Skeletal muscle satellite cell (primary cell): ENCODE measurements around the gene ENDOU.

DNA sequence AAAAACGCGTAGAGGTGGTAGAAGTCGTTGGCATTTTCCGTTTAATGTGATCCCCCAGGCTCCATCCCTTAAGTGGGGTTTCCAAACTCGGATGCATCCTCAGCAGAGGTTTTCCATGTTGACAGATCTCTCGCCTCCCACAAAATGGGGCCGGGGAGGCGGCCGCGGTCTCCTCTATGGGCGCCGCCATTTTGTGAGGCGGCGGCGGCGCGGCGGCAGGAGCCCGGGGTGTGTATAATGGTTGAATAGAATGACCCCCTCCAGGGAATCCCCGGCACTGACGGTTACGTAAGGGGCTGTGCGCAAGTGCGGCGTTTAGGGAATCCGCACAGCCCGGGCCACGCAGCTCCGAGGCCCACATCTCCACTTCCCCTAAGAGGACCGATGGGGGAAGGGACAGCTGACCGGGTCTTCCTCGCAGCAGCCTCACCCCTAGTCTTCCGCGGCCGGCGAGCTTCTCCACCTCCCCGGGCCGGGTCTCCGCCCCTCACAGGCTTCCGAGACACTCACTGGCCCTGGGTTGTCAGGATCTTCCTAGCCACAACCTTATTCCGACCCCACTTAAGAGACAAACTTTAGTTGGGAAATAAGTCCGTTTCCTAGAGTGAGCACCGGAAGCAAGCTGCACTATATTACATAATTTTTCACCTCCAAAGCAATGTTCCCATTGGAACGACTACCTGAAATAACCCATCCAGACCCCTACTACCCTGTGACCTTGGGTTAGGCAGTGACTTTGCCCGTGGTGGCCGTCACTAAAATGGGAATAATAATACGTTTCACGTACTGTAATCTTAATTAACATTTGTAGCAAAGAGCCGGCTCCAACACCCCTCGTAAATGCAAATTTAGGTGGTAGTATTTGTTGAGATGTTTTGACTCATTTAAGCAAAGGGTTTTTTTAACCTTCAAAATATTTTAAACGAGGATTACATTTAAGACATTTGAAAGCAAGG is 1.9 kb upstream of the ARID2 start:
- CAGE, long polyA plus RNA, result no peak

DNA sequence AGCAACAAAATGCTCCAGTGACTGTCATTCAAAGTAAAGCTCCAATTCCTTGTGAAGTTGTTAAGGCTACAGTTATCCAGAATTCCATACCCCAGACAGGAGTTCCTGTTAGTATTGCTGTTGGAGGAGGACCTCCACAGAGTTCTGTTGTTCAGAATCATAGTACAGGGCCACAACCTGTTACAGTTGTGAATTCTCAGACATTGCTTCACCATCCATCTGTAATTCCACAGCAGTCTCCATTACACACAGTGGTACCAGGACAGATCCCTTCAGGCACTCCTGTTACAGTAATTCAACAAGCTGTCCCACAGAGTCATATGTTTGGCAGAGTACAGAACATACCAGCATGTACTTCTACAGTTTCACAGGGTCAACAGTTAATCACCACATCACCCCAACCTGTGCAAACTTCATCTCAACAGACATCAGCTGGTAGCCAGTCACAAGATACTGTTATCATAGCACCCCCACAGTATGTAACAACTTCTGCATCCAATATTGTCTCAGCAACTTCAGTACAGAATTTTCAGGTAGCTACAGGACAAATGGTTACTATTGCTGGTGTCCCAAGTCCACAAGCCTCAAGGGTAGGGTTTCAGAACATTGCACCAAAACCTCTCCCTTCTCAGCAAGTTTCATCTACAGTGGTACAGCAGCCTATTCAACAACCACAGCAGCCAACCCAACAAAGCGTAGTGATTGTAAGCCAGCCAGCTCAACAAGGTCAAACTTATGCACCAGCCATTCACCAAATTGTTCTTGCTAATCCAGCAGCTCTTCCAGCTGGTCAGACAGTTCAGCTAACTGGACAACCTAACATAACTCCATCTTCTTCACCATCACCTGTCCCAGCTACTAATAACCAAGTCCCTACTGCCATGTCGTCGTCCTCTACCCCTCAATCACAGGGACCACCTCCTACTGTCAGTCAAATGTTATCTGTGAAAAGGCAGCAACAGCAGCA is 121.0 kb downstream of the ARID2 start:
- CAGE, long polyA plus RNA, result no peak

DNA sequence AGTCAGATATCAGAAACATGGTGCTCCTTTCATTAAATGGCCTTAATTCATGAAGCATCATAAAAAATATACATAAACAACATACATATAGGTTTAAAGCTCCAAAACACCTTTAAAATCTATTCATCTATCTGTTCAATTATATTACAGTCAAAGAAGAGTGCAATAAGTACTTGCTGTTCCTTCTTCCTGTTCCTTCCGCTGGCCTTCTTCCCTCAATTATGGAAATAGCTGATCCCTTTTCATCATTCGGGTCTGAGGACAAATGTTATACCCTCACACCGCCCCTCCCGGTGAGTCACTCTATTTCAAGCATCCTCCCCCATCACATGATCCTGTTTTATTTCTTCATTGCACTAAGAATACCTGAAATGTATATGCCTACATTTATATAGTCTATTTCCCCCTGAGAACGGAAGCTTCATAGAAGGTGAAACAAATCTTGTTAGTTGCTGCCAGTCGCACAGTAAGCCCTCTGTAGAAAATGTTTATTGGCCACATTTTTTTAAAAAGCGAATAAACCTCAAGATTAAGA is 2.5 kb downstream of the SLC38A1 start:
- CAGE, long polyA plus RNA, result no peak

DNA sequence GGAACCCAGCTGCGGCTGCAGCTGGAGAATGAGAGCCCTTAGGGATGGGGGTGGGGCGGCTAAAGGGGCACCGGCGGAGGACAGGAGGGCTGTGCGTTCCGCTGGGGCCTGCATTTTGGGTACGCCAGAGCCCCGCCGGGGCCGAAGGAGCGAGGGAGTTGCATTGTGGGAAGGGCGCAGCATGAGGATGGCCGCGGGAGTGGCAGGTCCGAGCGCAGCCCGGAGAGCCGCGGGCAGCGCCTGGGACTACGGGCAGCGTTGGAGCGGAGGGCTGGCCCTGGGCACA is 378 bp upstream of the SLC38A1 start:
- CAGE, long polyA plus RNA, result no peak

- CAGE, long polyA plus RNA, result no peak
Observed at GRCh38 chr12:46365875-46366769, 6.5 kb downstream of the SLC38A2 start.

GRCh38 chr12:46367259-46367675 is 5.3 kb downstream of the SLC38A2 start:
- CAGE, long polyA plus RNA, result no peak

DNA sequence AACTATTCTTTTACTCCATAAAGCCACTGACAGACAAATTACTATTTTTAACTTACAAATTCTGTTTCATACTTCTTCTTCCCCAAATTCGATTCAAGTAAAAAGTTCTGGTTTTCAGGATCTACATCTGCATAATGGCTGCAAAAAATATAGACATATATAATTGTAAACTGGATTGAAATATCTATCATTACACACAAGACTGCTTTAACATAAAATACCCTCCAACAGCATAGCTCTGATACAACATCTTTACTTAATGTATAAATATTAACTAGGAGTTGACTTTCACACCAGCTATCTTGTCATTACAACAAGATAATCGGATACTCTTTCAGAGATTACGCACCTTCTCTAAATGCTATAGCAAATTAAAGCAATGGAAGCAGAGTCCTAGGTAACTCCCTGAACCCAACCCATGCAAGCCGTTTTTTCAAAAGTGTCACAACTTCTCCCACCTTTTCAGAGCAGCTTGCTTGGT is 1.8 kb downstream of the SLC38A2 start:
- CAGE, long polyA plus RNA, result no peak

GRCh38 chr12:46371916-46372232 is 699 bp downstream of the SLC38A2 start:
- CAGE, long polyA plus RNA, result no peak

DNA sequence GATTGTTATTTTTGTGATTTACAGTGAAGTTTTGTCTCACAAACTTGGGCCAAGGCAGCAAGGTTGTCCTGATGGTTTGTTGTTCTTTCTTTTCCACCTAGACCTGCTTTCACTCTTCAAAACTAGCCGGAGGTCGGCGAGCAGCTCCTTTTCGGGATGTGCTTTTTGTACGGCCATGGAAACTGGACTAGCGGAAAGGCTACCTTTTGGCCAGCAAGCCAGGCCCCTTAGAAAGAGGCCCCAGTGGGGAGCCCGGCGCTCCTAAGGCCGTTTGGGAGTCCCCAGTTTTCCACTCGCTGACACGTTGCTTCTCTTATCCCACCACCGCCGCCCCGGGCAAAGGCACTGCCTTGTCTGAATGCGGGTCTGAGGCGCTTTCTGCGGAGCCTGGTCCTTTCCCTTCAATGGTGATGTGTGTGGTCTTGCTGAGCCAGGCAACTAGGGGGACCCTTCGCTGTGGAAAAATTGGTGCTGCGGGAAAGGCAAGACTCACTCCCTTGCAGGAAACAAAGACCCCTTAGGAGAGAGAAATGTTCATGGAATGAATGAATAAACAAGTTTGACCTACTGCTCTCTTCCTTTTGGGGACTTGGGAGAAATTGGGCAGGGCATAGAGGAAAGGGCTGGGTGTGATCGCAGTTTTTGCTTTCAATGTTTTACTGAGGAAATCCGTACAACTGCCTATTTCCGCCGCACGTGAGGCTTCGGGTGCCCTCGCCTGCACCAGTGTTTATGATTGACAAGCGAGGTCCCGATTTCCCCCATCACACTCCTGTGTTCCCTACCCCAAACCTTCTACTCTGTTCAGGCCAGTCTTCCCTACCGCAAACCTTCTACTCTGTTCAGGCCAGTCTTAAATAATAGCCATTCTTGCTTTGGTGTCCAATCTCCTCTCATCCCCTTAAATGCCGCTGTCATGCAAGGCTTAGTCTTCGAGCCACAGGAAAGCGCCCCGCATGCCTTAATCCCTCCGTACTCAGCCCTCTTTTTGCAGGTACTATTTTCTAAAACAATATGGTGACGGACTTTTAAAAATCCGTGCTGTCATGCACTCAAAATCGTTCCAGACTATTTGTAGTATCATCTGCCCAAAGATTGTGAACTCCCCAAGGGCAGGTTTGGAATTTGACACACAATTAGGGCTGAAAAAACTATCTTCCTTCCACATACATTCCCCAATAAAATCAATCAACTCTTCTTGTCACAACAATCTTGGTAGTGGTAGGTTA is 1.1 kb upstream of the SLC38A2 start:
- CAGE, long polyA plus RNA, result no peak

DNA sequence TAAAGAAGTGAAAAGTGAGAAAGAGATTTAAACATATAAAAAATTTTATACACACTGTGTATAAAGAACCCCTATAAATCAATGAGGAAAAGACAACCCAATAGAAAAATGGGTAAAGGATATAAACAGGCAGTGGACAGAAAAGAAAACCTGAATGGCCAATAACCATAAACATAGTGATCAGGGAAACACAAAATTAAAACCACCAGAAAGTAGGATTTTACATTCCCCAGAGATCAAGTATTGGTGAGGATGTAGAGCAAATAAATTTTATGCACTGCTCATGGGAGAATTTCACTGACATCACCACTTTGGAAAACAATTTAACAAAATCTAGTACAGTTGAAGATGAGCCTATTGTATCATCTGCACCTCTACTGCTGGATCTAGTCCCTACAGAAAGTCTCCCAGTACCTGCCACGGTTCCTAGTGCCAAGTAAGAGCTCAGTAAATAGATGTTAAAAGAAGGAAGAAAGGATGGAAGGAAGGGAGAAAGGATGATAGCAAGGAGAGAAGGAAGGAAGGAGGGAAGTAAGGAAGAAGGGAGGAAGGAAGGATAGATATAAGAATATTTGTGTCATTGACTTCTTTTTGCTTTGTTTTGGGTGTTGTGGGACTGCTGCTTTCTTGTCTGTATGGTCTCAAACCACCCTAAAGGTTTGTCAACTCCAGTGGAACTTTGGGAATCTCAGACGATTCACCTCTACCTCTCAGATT is 21.9 kb upstream of the SLC38A2 start:
- CAGE, long polyA plus RNA, result no peak

DNA sequence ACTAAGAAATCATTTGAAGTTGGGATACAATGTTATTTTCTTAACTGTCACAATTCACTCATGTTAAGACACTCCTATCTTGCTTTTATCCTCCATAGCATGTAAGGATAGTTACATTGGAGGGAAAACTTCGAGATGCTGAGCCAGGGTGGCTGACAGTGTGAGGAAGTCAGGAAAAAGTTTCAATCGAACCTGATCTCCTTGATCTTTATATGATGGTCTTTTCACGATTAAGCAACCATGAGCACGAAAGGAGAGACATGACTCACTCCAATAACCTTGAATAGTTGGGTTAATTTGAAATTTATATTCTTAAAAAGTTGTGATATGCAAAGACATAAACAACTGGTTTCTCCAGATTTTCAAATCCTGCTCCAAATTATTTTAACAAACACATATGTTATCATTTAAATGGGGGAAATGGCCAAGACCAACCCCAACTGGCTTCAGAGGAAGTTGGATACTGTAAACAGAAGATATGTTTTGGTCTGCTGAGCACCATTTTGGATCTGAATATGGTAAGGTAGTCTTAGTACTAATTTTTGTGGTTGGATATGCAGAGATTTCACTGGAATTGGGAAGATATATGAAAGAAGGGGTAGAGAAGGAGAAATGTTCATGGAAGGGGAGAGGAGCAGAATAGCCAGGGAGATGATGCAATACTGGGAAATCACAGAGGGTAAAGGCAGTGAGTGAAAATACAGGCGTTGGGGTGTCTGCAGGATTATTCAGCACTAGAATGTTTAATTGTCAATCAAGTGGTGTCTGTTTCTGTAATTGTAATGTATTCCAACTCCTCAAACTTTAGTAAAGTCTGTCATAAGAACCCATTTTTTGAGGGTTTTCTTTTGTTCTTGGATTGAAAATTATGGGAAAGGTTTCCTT is 185.2 kb upstream of the SLC38A2 start:
- CAGE, long polyA plus RNA, result no peak

DNA sequence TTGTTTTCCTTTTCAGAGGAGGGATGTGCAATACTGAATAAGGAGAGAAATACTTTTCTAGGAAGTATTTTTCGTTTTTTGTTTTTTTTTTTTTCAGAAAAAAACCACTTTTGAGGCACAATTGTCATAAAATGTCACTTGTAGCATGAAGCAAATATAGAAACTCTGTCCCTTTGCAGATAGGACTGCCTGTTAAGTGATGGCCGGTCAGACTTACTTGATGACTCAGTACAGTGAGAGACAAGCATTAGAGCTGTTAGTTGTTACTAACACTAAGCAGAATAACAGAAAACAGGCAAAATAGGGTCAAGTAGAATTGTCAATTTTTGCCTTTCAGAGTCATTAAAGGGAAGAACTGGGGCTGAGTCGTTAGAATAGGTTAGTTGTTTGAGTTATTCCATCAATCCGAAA is 168.0 kb downstream of the SLC38A4 start:
- CAGE, long polyA plus RNA, result no peak

GRCh38 chr12:46831427-46832092 is 5.8 kb upstream of the SLC38A4 start:
- CAGE, long polyA plus RNA, result no peak

GRCh38 chr12:46964476-46964951 is 114.9 kb upstream of the PCED1B start:
- CAGE, long polyA plus RNA, result no peak

DNA sequence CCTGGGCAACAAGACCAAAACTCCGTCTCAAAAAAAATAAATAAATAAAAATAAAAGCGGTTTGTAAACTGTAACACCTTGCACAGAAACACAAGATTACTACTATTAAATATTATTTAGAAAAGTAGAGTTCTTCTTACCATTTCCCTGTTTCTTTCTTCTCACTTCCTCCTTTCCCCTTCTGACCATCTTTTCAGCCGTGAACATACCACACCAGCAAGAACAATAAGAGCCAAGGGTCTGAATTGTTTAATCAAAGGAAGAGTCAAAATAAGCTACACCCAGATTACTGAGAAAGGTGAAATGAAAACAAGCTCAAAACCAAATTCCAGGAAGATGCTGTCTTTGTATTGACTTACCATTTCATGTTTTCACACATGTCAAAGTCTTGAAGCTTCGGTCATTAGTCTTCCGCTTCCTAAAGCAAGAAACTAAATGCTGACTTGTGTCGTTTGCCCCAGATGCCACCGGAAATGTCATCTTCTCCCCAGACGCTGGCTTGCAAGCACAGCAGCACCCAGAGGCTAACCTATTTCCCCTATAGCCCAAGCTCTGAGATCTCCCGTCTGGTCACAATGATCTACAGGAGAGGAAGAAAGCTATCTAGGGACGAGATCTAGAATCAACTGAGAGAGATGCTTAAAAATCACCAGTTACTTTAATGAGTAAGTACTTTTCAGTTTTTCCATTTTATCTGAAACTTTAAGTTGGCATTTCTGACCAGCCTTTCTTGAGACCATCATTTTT is 136.4 kb upstream of the AMIGO2 start:
- CAGE, long polyA plus RNA, result no peak

DNA sequence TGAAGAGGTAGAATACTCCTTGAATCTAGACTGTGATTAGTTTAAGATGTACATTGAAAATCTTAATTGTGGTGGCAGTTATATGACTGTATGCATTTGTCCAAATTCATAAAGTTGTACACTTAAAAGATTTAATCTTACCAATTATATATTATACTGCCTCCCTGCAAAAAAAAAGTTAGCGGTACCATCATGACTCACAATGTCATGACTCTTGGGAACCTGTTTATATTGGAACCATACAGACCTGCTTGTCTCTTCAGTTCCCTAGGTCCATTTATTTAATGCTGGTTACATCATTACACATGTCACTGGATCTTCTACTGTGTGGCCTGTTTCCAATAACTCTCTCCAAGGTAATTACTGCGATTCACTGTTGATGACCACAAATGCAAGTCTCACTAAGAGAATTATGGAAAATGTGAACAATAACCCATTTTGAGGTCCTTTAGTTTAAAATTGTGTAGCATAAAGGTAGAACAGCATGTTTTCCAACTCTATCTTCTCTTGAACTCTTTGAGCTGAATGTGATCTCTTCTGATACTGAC is 264.2 kb upstream of the AMIGO2 start:
- CAGE, long polyA plus RNA, result no peak

DNA sequence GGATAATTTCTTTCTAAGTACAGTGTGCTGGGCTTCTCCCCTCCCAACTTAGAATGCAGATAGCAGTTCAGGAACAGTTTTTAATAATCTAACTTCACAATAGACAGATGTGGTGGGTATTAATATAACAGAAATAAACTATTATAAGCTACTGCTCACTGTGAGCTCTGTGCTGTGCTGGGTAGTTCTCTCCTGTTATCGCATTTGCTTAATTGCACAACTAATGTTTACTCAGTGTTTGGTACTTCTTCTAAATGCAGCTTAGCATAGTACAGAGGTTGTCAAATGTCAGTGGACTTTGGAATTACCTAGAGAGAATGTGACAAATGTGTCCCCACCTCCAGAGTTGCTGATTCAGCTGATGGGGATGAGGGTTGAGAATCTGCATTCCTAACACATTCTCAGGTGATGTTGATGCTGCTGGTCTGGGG is 266.8 kb upstream of the AMIGO2 start:
- CAGE, long polyA plus RNA, result no peak

- CAGE, long polyA plus RNA, result no peak
Observed at GRCh38 chr12:47636910-47637339, 68.9 kb downstream of the RPAP3 start.

DNA sequence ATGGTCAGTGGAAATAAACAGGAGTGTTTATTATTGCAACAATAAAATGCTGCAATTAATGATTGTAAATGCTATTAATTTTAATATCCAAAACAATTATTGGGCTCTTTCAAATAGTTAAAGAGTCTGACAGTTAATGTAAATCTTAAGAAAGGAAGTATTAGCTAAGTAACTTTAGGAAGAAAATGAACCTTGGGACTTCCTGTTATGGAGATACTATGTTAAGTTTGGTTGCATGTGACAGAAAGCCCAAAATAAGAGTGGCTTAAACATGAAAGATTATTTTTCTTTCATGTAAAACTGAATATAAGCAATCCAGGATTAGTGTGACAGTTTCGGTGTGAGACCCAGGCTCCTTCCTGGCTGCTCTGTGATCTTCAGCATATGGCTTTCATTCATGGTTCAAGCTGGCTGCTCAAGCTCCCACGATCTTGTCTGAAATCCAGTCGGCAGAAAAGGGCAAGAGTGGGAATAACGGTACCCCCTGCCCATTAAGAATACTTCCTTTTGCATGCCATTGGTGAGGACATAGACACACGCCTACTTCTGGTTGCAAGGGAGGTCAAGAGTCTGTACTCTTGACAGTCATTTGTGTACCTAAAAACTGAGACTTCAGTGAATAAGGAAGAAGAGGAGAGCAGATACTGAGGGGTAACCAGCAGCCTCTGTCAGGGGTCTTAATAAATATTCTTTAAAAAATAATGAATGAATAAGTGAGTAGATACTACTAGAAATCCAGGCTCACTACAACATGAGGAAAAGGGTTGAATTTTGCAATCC is 2.2 kb upstream of the RPAP3 start:
- CAGE, long polyA plus RNA, result no peak

GRCh38 chr12:47725107-47725596 is at the start of gene ENDOU:
Gene ENDOU (minus strand): TSS chr12:47725490.
- CAGE, long polyA plus RNA, result no peak